HL-60 (cell line): ENCODE results near the gene ESPN.

DNA sequence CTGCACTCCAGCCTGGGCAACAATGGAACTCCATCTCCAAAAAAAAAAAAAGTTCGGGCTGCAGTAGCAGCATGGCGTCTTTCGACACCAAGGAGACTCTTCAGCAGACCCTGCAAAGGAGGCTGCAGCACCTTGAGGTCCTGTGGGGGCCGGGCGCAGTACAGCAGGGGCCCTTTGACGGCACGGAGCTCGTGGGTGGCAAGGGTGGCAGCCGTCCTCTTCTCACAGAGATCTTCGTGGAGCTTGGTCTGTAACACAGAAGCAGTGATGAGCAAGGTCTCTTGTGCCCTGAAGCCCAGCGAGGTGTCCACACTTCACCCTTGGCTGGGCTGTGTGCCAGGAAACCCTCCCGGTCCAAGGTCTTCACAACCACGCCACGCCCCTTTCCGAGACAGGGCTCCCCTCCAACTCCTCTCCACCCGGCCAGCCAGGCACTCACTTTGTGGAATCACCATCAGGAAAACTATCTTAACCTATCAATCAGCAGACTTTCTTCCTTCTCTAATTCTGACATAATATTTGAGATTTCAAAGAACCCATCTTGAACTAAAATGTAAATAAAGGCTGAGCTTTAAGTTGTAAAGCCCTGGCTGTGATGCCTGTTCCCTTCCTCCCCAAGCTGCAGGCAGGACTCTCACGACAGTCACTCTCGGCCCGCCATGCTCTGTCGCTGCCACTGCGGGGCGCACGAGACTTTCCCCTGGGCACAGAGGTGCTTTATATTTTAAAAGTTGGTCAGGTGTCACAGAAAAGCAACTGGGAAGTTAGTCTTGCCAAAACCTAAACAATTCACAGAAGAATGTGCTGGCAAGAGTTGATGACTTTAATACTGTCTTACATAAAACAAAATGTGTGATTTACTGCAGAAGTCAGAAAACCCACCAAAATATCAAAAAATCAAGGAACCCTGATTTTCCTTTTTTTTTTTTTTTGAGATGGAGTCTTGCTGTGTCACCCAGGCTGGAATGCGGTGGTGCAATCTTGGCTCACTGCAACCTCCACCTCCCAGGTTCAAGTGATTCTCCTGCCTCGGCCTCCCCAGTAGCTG is 11.0 kb downstream of the LRRC47 start:
- RRBS: 85% methylated on average over 5 of the region's 25 CpGs

GRCh38 chr1:3838571-3839229 is 18.3 kb downstream of the CEP104 start:
- RRBS: no CpG with 5 or more reads among the region's 19 CpGs

DNA sequence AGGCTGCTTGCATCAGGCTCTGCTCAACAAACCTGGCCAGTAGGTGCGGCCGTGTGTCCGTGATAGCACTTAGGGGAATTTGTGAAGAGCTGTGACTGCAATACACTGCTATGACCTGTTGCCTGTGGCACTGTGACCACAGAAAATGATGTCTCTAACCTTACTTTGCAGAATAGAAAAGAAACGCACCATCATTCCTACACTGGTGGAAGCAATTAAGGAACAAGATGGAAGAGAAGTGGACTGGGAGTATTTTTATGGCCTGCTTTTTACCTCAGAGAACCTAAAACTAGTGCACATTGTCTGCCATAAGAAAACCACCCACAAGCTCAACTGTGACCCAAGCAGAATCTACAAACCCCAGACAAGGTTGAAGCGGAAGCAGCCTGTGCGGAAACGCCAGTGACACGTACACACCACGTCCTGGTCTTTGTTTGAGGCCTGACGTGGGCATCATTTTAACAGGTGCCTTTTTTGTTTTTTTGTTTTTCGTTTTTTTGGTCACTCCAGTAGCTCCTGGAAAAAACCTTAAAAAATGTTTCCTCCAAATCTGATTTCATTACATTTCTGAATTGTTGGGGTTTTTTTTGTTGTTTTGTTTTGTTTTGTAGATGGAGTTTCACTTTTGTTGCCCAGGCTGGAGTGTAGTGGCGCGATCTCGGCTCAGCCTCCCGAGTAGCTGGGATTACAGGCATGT is 16.6 kb downstream of the C1orf174 start:
- RRBS: no CpG with 5 or more reads among the region's 15 CpGs

DNA sequence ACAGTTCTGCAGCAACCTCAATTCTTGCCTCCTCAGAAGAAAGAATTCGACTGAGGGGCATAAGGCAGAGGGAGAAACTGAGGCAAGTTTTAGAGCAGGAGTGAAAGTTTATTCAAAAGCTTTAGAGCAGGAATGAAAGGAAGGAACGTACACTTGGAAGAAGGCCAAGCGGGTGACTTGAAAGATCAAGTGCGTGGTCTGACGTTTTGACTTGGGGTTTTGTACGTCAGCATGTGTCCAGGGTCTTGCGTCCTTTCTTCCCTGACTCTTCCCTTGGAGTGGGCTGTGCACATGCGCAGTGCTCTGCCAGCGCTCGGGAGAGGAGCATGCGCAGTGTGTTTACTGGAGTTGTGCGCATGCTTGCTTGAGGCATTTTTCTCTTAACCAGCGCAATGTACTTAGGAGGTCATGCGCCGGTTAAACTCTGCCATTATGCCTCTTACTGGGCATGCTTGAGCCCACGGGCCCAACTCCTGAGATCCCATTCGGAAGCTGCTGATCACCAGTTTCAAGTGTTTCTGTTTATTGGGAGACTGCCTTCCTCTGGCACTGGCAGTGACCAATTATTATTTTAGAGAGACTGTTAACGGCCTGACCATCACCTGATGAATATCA is 242.6 kb upstream of the AJAP1 start:
- RRBS: no CpG with 5 or more reads among the region's 18 CpGs

GRCh38 chr1:6045272-6045750 is 377 bp upstream of the KCNAB2 start:
- RRBS: no CpG with 5 or more reads among the region's 12 CpGs

DNA sequence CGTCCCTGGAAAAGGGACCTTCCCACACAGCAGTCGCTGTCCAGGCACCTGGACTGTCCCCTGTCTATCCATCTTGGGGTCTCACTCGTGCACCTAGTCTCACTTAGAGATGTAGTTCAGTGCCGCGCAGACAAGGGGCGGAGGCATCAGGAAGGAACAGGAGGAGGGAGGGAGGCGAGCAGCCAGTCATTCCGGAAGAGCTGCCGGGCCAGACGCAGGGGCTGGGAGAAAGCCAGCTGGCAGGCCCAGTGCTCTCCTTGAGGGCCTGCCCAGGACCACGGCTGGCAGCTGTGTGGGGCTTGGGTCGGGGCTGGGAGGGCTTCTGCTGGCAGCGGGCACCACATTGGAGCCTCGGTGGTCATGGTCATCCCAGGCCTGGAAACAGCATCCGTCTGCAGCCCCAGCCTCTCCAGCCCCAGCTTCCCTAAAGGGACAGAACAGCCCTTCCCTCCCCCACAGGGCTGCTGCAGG is 12.9 kb downstream of the KCNAB2 start:
- RRBS: no CpG with 5 or more reads among the region's 15 CpGs

GRCh38 chr1:6127238-6128346 is 52.5 kb downstream of the CHD5 start:
- RRBS: 34% methylated on average over 21 of the region's 58 CpGs

DNA sequence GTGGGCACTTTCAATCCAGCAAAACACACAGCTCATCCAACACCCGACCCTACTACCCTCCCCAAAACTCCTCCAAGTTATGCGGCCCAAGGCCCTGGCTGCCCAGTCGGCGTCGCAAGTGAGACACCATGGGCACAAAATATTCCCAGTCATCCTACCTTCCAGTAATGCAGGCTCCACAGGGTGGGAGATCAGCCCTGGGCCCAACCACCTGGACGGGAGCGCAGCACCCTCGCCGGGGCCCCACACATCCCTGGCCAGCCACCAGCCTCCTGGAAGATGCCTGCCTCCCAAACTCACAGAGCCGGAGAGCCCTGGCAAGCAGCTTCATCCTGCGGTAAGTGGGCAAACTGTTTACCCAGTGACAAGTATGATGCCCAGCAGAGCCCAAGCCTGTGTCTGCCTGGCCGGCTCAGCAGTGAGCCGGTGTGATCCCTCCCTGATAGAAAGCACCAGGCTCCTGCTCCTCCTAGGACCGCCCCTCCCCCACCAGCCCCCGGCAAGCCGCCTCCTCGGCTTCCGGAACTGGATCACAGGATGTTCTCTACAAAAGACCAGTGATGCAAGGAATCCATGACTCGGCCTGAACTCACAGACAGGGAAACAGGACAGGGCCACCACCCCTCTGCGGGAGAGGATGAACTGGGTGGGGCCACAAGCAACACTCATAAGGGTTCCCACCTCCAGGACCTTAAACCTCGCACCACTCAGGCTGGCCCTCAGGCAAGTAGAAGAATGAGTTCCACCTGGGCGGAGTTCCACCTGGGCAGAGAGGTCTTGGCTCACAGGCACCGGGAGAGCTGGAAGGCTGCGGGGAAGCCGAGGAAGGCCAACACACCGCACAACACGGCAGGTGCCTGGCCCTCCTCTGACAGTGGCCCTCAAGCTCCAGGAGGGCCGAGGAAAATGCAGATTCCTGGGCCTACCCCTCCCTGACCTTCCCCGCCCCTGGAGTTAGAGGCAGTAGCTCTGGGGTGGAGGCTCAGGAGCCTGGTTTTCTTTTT is 7.9 kb downstream of the ACOT7 start:
- RRBS: 98% methylated on average over 6 of the region's 29 CpGs

DNA sequence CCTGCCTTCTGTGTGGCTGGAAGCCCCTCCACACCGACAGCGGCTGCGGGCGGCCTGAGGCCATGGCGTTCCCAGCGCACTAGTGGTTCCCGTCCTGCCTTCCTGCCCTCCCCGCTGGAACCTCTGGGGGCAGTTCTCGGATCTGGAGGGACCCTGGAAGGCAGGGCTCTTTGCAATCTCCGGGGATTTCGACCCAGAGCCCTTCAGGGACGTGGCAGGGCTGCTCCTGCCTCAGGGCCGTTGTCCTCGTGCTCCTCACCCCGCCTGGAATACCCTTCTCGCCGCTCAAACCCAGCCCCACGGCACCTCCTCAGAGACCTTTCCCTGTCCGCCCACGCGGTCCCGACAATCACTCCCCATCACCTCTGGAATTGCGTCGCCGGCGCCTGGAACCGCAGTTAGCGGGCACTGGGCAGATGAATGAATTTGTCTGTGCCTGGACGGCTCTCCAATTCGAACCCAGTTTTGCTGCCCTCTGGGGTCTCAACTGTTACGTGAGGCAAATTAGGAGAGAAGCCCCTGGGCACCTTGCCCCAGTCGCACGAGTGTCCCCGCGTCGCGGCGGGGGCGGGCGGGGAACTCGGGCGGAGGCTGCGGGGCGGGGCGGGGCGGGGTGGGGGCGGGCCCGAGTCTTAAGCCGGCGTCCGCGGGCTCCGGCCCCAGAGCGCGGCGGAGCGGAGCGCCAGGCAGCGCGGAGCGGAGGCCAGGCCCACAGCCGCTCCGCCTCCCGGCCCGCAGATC is at the start of gene ESPN:
ESPN (plus strand) TSS at position 662 of the 741 bp plus-strand sequence.
- RRBS: 19% methylated on average over 6 of the region's 65 CpGs

- RRBS: 74% methylated on average over 12 of the region's 35 CpGs
These were observed 14.3 kb downstream of the TNFRSF25 start for GRCh38 chr1:6451560-6452144.

DNA sequence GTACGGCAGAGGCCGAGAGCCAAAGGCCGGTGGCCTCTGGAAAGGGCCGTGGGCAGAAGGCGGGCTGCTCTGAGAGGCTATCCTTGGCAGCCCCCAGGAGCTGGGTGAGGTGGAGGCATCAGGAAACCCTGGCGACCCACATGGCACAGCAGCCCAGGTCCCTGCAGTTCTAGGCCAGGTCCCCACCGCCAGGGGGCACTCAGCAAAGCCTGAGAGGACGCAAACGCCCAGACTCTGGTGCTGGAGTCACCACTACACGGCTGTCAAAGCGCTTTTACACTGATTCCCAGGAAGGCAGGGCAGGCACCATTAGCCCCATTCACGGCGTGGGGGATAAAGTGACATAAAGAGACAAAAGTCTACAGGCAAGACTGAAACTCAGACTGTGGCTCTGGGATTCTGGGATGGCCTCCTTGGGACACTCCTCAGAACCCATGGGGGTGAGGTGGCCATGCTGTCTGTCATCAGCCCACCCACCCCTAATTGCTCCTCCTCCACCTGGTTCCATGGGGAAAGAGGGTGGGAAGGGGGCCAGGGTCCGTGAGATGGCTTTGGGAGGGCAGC is 4.9 kb downstream of the PLEKHG5 start:
- RRBS: no CpG with 5 or more reads among the region's 14 CpGs

DNA sequence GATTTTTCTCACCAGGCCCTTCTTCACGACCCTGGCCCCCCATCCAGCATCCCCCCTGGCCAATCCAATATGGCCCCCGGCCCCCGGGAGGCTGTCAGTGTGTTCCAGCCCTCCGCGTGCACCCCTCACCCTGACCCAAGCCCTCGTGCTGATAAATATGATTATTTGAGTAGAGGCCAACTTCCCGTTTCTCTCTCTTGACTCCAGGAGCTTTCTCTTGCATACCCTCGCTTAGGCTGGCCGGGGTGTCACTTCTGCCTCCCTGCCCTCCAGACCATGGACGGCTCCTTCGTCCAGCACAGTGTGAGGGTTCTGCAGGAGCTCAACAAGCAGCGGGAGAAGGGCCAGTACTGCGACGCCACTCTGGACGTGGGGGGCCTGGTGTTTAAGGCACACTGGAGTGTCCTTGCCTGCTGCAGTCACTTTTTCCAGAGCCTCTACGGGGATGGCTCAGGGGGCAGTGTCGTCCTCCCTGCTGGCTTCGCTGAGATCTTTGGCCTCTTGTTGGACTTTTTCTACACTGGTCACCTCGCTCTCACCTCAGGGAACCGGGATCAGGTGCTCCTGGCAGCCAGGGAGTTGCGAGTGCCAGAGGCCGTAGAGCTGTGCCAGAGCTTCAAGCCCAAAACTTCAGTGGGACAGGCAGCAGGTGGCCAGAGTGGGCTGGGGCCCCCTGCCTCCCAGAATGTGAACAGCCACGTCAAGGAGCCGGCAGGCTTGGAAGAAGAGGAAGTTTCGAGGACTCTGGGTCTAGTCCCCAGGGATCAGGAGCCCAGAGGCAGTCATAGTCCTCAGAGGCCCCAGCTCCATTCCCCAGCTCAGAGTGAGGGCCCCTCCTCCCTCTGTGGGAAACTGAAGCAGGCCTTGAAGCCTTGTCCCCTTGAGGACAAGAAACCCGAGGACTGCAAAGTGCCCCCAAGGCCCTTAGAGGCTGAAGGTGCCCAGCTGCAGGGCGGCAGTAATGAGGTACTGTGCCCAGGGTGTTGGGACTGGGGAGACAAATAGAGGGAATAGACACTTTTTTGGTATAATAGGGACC is 859 bp downstream of the ZBTB48 start:
- RRBS: 0% methylated on average over 1 of the region's 27 CpGs

DNA sequence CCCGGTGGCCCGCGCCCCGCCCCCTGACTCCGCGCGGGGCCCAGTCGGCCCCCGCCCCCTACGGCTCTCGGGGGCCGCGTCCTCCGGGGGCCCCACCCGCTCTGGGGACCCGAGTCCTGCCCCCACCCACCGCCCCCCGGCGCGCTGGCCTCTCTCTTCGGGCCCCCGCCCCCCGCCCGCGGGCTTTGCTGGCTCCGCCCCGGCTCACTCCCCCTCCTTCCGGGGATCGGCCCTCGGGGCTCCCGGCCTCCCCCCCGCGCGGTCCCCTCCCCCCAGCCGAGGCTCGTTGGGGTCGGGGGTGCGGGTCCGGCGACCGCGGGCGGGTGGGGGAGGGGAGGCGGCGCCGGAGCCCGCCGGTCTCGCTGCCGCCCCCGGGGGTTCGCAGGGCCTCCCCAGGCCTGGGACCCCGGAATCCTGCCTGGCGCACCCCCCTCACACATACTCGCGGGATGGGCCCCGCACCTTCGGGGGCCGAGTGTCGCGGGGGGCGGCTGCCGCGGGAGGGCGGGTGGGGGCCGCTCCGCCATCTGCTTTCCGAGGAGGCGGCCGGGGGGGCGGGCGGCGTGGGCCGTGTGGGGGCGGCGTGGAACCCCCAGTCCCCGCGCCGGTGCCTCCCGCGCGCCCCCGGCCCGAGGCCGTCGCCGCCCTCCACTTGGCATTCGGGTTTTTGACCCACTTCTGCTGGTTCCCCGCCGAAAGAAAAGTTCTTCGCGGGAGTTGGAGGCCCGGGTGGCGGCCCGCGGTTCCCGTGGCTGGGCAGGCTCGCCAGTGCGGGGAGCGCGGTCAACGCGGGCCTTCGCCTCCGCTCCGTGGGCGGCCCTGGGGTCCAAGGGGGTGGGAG is 1.3 kb downstream of the PHF13 start:
- RRBS: 4% methylated on average over 64 of the region's 107 CpGs

DNA sequence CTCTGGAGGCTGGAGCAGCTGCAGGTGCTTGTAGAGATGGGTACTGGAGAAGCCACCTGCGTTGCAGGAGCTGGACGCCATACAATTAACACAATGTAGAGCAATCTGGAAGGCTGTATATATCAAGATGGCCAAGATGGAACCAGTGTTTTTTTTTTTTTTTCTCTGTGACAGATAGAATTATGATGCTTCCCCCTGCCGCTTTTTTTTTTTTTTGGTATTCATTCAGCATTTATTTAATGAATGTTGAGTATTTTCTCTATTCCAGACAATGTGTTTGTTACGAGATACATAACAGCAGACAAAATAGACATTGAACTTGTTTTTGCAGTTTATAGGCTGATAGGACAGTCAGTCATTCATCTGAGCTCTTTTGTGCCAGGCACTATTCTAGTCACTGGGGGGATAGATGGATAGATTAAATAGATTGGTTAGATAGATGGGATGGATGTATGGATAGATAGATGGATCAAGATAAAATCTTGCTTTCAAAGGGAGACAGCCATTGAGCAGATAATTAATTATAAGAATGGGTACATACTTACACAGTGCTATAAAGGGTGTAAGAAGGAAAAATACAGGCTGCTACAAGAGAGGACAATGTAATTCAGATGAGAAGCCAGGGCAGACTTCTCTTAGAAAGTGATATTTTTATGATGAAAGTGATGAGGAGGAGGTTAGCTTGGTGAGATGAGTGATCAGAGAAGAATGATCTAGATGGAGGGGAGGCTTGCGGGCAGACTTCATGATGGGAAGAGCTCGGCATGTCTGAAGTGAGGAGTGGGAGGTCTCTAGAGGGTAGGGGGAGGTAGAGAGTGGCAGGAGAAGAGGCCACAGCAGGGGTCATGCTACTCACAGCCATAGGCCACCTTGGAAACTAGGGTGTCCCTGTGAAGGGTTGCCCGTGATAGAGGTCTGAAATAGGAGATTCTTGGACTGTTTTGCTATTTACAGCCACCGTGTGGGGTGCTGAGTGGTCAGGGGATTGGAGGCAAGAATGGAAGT is 71.2 kb downstream of the CAMTA1 start:
- RRBS: no CpG with 5 or more reads among the region's 8 CpGs

- RRBS: no CpG with 5 or more reads among the region's 2 CpGs
These were observed 80.9 kb downstream of the CAMTA1 start for GRCh38 chr1:6866144-6866526.

DNA sequence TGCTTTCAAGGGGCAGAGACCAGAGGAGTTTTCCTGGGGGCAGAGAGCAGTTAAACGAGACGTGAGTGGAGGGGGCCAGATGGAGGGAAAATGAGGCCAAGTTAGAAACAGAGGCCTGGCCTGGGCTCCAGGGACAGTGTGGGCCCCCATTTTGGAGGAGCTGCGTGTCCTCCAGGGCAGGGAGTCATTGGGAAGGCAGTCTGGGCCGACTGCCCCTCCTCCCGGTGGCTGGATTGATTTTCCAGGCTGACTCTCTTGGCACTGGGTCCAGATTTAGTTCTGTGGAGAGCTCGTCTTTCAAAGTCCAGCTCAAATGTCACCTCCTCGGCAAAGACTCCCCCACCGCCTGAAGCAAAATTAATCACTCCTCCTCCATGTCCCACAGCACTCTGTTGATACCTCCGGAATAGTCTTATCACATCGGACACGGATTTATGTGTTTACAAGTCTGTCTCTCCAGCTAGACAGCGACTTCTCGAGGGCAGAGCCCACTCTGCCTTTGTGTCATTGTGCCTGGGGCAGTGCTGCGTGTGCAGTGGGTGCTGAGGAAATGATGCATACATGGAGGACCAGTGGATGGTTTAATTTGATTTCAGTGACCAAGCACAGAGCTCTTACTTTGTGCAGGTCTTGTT is 175.1 kb downstream of the CAMTA1 start:
- RRBS: no CpG with 5 or more reads among the region's 14 CpGs

DNA sequence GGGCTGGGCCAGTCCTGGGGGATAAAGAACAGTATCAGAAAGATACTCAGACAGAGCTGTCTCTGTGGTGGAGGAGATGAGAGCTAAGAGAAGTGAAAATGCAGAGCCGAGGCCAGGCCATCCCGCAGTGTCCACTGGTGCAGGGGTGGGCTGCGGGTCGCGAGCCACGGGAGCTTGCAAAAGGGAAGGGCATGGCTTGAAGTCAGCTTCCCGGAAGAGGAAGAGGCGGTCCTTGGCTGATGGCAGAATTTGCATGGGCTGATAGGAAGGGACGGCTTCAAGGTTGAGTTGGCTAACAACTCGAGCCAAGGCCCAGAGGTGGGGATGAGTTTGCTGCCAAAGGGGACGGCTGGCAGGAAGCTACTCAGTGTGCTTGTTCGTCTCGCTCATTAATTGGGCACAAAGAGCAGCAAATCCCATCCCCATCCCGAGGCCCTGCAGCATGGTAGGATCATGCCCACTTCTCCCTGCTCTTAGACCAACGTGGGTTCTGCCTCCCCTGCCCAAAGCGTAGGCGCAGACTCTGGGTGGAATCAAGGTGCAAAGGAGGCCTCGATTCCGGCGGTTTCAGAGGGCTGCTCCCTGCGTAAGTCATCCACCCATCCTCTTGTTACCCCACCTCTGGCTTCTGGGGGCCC is 329.6 kb upstream of the VAMP3 start:
- RRBS: no CpG with 5 or more reads among the region's 21 CpGs

- RRBS: 70% methylated on average over 3 of the region's 5 CpGs
These were observed 220.6 kb upstream of the VAMP3 start for GRCh38 chr1:7550531-7550837.

DNA sequence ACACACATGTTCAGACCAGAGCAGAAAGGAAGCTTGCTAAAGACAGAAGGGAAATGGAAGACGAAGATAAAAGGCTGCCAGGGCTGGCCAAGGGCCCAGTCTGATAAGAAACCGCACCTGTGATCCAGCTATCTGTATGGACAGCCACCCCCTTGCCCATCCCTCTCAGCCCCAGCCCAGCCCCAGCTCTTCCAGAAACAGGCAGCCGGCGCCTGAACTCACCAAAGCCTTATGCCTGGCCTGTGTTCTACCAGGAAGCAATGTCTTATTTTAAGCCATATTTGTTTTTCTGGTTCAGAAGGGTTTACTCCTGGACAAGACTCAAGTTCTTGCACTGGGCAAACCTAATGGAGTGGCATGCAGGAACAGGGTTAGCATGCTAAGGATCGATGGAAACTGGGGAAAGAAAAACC is 198.3 kb upstream of the VAMP3 start:
- RRBS: no CpG with 5 or more reads among the region's 5 CpGs